Non-pigmented ciliary epithelial cell (primary cell): ENCODE data around the gene HTR3C.

GRCh38 chr3:183180245-183180476 lies 17.6 kb upstream of the LAMP3 start:
- RRBS, result no CpG with 5 or more reads among the region's 10 CpGs

- RRBS, result no CpG with 5 or more reads among the region's 11 CpGs
Measured at GRCh38 chr3:183210814-183211415, 42.1 kb upstream of the B3GNT5 start.

GRCh38 chr3:183212461-183213116 lies 40.5 kb upstream of the B3GNT5 start:
- RRBS, result no CpG with 5 or more reads among the region's 8 CpGs

- RRBS, result no CpG with 5 or more reads among the region's 10 CpGs
Measured at GRCh38 chr3:183259586-183260628, 6.9 kb downstream of the B3GNT5 start.

DNA sequence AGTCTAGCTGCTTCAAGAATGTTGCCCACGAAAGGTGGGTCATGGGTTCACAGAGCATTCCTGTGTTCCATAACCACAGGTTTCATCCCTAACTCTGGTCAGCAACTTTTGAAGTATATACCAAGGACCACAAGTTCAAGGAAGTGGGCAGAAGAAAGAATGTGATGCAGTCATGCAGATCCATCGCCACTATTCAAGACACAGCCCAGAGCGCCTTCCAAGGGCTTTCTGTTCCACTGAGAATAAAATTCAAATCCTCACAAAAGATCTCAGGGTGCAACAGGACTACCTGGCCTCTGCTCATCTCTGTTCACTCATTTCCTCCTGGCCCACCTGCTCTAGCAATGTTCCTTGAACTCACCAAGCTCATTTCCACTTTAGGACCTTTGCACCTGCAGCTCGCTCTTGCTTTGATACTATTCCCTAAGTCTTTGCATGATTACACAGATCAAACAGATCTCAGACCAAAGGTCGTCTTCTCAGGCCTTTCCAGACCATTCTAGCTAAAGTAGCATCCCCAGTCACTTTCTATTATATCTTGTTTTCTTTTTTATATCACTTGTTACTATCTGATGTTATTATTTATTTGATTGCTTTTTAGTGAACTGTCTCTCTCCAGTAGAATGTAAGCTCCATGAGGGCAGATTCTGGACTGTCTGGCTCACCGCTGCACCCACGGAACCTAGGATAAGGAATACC lies 54.6 kb downstream of the B3GNT5 start:
- RRBS, result no CpG with 5 or more reads among the region's 7 CpGs

DNA sequence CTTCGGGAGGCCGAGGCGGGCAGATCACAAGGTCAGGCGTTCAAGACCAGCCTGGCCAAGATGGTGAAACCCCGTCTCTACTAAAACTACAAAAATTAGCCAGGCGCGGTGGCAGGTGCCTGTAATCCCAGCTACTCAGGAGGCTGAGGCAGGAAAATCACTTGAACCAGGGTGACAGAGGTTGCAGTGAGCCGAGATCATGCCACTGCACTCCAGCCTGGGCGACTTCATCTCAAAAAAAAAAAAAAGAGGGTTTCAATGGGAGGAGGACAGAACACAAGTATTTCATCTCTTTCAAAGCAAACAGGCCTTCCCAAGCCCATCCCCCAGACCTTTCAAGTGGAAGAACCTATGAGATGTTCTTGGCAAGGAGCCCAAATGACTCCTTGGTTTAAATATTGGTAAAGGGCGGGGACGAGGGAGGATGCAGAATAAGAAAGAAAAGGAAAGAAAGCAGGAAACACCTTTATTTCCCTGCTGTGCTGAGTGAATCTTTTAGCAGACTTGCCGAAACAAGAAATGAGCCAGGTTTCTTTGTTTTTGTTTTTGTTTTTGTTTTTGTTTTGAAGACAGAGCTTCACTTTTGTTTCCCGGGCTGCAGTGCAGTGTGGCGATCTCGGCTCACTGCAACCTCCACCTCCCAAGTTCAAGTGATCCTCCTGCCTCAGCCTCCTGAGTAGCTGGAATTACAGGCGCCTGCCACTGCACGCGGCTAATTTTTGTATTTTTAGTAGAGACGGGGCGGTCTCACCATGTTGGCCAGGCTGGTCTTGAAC lies 62.3 kb upstream of the MCF2L2 start:
- RRBS, result no CpG with 5 or more reads among the region's 20 CpGs

GRCh38 chr3:183637245-183637629 lies 1.8 kb downstream of the KLHL24 start:
- RRBS, result no CpG with 5 or more reads among the region's 8 CpGs

DNA sequence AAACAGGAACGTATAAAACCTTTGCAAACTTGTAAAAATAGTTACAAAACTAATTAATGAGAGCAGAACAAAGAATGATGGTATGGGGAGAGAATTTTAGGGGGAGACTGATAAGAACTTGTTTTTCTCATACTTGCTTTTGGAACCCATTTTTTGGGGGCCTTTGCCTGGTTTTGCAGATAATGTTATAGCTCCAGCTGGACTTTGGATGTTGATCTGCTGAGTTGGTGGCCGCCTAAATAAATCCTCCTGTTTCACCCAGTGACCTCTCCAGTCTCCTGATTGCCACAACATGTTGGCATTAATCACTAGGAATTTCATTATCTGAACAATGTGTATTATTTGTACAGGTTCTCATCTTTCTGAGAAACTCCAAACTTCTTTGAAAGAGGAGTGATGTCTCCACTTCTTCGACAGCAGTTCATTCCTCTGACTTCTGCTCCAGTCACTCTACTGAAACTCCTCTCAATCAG lies 18.2 kb downstream of the KLHL24 start:
- RRBS, result no CpG with 5 or more reads among the region's 3 CpGs

DNA sequence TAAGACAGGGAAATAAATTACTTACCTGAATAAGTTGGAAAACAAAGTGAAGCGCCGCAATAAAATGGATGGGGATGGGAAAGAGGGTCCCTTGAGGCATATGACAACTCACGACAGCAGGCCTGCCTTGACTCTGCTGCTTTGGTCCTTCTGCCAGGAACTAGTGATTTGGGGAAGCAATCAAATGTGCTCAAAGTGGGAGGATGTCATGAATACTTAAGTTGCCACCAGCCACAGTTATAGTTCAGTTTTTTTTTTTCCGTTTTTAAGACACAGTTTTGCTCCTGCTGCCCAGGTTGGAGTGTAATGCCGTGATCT lies 4.6 kb downstream of the PARL start:
- RRBS, result no CpG with 5 or more reads among the region's 5 CpGs

- RRBS, result no CpG with 5 or more reads among the region's 4 CpGs
Measured at GRCh38 chr3:184052820-184053275, at the start of gene HTR3C. TSS of gene HTR3C (plus strand) at chr3:184053047.

DNA sequence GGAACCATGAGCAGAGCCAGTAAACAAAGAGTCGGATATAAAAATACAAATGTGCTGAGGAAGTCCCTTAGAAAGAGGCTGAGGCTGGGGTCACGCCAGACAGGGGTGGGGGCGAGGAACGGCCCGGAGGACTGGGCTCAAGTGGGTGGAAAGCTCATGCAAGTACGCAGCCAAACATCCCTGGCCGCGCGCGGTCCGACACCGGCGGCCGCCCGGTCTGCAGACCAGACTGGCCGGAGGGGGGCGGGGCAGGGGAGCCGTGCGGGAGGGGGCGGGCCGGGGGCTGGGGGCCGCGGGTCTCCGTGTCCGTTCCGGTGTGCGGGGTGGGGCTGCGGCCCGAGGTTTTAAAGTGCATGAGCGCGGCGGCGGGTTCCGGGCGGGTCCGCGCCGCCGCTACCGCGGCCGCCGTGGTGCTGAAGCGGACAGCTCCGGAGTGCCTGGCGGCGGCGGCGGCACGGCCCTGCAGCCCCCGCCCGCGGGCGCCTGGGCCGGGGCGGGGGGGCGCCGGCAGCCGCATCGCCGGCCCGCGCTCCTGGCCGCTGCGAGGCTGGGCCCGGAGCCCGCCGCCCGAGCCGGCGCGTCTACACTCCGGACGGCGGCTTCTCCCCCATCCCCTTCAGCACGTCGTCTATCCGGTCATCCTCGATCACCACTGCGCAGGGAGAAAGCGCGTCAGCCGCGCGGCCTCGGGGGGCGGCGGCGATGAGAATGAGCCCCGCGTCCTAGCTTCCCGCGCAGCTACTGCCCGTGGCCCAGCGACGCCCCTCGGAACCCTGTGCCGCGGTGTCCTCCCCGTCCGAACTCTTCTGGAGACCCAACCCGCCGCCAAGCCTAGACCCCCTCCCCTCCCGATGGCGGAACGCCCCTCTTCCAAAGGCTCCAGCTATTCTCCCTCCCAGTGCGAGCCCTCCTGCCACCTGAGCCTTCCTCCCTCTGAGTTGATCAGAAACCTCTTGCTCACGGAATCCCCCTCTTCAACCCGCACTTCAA lies 1.5 kb downstream of the CAMK2N2 start:
- RRBS, result 2% methylated on average over 50 of the region's 109 CpGs

- RRBS, result no CpG with 5 or more reads among the region's 6 CpGs
Measured at GRCh38 chr3:184317165-184317571, 2.8 kb downstream of the EIF4G1 start.

GRCh38 chr3:184331171-184332068 lies 6.0 kb upstream of the FAM131A start:
- RRBS, result no CpG with 5 or more reads among the region's 23 CpGs

- RRBS, result no CpG with 5 or more reads among the region's 8 CpGs
Measured at GRCh38 chr3:184364737-184365678, 3.5 kb downstream of the POLR2H start.

DNA sequence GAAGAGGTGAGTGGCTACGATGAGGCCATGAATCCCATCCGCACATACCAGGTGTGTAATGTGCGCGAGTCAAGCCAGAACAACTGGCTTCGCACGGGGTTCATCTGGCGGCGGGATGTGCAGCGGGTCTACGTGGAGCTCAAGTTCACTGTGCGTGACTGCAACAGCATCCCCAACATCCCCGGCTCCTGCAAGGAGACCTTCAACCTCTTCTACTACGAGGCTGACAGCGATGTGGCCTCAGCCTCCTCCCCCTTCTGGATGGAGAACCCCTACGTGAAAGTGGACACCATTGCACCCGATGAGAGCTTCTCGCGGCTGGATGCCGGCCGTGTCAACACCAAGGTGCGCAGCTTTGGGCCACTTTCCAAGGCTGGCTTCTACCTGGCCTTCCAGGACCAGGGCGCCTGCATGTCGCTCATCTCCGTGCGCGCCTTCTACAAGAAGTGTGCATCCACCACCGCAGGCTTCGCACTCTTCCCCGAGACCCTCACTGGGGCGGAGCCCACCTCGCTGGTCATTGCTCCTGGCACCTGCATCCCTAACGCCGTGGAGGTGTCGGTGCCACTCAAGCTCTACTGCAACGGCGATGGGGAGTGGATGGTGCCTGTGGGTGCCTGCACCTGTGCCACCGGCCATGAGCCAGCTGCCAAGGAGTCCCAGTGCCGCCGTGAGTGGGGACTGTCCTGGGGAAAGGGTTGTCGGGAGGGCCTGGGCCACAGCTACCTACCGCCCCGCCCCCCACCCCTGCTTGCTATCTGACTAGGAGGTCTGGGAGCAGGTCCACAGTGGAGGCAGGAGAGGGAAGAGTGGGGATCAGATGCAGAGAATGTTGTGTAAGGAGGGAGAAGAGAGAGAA lies 11.2 kb downstream of the EPHB3 start:
- RRBS, result no CpG with 5 or more reads among the region's 42 CpGs

DNA sequence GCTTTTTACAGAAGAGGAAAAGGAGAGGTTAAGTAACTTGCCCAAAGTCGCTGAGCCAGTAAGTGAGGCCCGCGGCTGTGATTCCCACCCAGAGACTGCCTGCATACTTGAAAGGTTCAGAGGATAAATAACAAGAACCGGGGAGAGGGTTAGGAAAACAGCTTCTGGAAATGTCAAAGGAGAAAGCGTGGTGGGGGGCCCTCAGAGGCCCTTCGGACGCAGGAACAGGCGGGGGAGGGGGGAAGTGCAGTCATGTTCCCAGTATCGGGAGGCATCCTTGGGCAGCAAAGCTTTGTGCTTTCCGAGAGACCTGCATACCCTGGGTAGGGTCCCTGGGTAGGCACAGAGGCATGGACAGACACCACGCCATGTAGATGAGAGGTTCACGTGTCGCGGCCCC lies 21.4 kb downstream of the EPHB3 start:
- RRBS, result no CpG with 5 or more reads among the region's 14 CpGs

GRCh38 chr3:184642838-184643326 lies 69.0 kb downstream of the MAGEF1 start:
- RRBS, result no CpG with 5 or more reads among the region's 5 CpGs

DNA sequence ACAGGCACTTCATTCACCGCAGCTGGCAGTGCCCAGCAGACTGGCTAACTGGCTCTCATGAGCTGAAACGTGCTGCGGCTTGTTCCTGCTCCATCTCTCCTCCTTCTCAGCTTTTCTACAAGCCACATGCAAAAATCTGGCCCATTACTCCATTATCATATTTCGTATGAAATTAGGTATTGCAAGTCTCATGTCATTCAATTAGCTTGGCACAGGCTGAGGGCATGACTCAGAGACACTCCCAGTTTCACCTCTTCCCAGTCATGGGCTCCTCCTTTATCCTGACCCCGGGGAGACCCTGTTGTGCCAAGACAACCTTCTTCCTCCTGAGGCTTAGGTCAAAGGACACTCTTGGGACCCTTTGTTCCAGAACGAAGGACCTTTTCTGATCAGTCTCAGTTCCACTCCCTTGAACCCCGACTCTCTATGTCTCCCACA lies 59.9 kb downstream of the MAGEF1 start:
- RRBS, result no CpG with 5 or more reads among the region's 7 CpGs

- RRBS, result no CpG with 5 or more reads among the region's 22 CpGs
Measured at GRCh38 chr3:184716722-184717724, 5.2 kb upstream of the MAGEF1 start.